Ureter (tissue), 1 donor: Measurements from ENCODE around the gene MN1.

- PRO-cap: no peak
These were observed 15.1 kb downstream of the MN1 start for GRCh38 chr22:27786491-27786904.

DNA sequence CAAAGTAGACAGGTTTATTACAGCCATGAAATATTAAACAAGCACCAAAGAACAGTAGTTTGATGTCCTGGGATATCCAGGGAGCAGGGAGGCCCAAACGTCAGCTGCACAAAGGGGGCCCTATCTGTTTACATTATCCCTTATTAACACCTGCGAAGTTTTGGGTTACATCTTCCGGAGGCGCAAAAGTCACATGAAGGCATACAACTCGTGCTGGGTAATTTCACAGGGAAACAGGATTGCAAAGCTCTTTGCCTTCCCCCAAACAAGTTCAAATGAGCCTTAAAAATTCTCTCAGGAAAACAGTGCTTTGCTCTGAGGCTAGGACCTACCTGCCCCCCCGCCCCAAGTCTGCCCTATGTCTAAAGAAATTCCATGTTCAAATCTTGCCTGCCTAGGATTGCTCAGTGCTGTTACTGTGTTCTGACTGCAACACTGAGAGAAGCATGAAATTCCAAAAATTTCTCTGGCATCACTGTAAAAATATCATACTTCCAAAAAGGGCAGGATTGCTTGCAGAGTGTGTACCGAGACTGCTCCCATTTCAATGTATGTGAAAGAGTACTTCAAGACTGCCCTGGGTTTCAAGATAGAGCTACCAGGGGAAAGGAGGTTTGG lies 8.9 kb downstream of the MN1 start:
- PRO-cap: no peak

DNA sequence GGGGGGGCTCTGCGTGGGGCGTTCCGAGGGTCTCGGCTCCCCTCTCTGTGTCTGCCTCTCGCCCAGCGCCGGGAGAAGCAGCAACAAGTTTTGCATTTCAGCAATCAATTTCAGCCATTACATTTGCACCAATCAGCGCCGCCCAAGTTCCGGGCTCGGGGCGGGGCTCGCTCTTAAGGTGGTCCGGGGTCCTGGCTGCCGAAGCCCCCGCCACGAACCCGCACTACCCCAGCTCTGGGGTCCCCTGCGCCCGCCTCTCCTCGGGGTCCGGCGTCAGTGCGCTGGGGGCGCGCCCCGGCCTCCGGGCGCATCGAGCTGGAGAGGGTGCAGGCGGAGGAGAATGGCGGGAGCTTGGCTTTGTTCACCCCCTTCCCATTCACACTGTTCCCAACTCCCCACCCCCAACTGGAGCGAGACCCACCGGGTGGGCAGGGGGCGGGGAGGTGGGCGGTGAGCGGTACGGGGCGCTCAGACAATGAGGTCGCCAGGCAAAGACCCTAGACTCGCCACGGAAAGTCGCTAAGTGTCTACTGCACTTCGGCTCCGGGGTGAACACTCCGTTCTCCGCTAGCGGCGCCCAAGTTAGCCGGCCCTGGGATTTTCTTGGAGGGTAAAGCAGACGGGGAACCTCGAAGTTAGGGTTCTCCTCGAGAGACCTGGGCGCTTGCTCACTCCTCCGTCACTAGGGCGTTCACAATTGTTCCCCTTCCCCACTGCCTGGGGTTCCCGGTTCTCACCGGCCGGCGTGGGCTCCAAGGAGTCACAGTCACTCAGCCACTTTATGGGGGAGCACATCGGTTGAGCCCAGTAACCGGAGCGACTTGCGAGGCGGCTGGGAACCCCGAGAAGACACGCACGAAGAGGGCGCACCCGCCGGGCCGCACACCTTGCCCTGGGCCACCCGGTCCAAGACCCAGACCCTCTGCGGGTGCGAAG lies at the start of gene MN1:
Gene MN1, minus strand, starts transcription at position 85 of the 936 bp plus-strand sequence.
- PRO-cap: bidirectional peak, plus-strand start at position 176 of the sequence, minus-strand start at position 77 of the sequence

GRCh38 chr22:27892614-27893265 lies 26.3 kb downstream of the PITPNB start:
- PRO-cap: no peak

DNA sequence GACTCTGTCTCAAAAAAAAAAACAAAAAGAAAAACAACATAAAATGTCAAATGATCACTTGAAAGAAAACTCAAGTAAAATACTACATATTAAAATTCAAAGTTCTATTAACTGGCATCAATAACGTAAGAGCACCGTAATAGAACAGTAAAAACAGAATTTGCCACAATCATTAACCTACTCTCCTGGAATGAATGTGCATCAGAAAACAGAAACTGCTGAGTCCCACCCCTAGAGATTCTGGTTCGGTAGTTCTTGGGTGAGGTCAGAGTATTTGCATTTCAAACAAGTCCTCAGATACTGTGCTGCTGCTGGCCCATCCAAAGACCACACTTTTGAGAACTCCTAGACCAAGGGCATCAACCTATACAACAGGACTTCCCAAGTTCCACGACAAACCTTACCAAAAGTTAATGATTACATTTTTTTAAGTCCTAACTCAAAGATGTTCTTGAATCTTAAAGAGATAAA lies 23.4 kb downstream of the PITPNB start:
- PRO-cap: no peak

DNA sequence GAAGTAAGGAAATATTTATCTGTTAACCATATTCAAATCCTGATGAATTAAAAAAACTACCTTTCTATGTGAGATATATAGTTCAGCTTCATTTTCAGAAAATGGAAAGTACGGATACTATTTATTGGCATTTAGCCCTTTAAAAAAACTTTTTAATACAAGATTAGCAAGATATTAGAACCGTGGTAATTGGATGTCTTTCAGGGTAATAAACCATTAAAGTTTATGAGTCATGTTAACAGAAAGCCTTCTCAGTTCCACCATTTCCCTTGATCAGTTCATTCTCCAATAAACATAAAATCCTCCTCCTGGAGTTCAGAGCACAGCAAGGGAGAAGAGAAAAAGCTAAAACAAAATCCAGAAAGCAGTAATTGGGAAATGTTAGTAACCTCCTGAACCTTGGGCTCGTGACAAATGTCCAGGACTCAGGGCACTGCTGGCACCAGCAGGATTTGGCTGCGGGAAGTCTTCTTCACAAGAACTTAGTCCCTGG lies 43.1 kb upstream of the PITPNB start:
- PRO-cap: no peak

GRCh38 chr22:27982897-27983859 lies 64.1 kb upstream of the PITPNB start:
- PRO-cap: no peak

- PRO-cap: no peak
These were observed 244.2 kb upstream of the PITPNB start for GRCh38 chr22:28163113-28163718.

DNA sequence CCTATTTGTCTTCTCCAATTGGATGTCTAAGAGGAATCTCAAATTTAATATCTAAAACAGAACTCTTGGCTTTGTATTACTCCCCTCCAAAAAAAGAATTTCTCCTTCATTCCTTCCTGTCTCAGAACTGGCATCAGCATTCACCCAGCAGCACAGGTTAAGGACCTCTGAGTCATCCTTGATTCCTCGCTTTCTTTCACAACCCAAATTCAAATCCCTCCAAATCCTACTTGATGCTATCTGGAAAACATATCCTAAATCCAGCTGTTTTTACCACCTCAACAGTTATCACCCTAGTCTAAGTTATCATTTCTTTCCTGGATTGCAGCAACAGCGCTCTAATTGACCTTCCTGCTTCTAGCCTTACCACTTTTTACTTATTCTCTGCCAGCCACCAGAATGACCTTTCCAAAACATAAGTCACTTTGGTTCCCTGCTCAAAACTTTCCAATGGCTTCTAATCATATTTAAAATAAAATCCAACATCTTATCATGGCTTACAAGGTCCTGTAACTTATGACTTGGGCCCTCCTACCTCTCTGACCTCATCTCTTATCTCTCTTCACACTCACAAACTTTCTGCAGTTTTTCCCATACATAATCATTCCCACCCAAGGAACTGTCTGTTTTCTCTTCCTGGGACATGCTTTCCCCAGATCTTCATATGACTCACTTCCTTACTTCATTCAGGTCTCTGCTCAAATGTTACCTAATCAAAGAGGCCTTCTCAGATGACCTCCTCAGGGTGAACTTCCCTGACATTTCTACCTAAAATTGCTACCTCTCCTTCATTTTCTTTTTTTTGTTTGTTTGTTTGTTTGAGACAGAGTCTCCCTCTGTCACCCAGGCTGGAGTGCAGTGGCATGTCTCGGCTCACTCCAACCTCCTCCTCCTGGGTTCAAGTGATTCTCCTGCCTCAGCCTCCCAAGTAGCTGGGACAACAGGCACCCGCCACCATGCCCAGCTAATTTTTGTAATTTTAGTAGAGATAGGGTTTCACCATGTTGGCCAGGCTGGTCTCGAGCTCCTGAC lies 119.4 kb downstream of the TTC28 start:
- PRO-cap: no peak

DNA sequence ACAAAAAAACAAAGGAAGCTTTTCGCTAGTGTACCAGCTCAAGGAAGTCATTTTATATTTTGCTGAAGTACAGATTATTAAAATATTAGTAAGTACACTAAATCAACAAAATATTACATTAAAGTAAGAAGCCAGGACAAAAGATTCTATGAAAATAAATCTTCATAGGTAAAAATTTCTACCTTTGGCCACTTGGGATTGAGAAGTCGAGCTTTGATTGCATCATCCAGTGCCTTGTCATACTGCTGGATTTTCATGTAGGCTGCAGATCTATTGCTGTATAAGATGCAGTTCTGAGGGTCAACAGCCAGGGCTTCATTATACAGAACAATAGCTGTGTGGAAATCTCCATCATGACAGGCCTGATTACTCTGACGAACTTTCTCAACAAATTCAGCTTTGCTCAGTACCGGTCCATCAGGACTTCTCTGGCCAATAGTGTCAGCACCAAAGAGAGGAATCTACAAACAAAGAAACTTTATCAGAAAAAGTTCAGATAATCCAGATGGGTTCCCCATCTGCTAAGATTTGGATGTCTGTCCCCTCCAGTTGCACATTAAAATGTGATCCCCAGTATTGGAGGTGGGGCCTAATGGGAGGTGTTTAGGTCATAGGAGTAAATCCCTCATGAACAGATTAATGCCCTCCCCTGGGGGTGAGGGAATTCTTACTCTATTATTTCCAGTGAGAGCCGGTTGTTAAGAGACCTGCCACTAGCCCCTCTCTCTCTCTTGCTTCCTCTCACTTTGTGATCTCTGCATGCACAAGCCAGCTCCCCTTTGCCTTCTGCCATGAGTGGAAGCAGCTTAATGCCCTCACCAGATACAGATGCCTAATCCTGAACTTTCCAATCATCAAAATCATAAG lies 50.0 kb downstream of the TTC28 start:
- PRO-cap: no peak

DNA sequence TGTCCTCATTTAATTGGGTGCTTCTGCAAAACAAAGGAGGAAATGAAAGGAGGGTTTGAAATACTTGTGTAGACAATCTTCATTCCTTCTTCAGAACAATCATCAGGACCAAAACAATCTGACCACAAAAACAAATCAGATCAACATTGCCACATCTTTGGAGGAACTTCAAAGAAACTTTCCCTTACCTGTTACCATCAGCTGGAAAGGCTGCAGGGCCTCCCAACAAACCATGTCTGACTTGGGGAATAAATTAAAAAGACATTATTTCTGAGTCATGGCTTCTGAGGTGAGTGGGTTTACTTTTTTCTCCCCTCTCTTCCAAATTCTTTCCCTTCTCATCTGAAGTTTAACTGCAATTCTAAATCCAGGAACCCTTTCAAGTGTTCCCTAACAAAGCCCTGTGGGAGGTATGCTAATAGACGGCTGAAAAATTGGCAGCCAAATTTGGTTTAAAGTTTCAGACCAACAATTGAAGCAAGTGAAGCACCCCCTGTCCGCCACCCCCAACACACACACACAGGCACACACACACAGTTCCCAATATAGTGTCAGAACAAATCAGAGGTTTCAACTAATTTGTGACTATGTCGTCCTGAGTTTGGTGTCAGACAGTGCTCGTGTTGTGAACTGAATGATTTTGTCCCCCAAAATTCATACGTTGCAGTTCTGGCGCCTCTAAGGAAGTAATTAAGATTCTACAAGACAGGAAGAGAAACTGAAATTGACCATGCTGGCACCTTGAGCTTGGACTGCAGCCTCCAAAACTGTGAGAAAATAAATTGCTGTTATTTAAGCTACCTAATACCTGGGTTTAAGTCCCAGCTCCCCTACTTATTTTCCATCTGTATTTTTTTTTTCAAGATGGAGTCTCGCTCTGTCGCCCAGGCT lies 12.2 kb upstream of the CCDC117 start:
- PRO-cap: no peak

- PRO-cap: no peak
These were observed 28.6 kb downstream of the ZNRF3 start for GRCh38 chr22:28911685-28912694.

- PRO-cap: no peak
These were observed 57.8 kb downstream of the C22orf31 start for GRCh38 chr22:29003873-29004265.

- PRO-cap: no peak
These were observed 1.3 kb upstream of the KREMEN1 start for GRCh38 chr22:29071247-29072130.

- PRO-cap: no peak
These were observed 41.9 kb upstream of the EMID1 start for GRCh38 chr22:29163791-29164216.

DNA sequence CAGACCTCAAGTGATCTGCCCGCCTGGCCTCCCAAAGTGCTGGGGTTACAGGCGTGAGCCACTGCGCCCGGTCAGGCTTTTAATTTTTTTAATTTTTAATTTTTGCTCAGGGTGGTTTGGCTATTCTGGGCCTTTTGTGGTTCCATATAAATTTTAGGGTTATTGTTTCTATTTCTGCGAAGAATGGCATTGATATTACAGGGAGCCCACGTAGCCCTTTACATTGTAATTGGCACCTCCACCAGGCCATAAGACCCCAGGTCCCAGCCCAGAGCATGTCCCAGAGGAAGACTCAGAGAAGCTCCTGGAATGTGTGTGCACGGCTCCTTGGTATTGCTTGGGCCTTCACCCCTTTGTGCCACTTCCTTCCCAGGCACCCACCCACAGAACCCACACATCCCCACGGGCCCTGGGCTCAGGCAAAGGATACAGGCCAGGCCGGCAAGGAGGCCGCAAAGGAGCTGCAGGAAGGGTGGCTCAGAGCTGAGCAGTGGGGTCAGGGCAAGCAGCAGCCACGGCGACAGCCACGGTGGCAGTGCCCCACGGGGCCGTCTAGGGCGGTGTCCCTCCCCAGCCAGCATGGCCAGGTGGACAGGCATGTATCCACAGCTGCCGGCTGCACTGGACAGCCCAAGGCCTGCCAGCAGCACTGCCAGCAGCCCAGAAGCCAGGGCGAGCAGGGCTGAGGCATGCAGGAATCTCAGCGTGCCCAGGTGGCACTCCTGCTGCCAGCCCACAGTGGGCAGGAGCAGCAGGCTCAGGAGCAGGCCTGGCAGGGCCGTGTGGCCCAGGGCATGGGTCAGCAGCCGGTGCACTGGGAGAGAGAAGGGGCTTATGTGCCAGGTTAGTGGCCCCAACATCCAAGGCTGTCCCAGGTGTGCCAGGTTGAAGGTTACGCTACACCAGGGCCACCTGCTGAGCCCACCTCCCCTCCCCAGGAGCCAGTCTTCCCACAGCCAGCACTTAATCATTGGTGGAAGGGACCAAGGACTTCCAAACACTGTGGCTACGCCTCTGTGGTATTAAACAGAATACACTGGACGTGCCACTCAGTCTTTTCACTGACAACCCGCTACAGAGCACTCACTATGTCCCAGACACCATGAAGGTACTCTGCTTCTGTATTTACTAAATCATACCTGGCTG lies 4.0 kb downstream of the RHBDD3 start:
- PRO-cap: no peak

DNA sequence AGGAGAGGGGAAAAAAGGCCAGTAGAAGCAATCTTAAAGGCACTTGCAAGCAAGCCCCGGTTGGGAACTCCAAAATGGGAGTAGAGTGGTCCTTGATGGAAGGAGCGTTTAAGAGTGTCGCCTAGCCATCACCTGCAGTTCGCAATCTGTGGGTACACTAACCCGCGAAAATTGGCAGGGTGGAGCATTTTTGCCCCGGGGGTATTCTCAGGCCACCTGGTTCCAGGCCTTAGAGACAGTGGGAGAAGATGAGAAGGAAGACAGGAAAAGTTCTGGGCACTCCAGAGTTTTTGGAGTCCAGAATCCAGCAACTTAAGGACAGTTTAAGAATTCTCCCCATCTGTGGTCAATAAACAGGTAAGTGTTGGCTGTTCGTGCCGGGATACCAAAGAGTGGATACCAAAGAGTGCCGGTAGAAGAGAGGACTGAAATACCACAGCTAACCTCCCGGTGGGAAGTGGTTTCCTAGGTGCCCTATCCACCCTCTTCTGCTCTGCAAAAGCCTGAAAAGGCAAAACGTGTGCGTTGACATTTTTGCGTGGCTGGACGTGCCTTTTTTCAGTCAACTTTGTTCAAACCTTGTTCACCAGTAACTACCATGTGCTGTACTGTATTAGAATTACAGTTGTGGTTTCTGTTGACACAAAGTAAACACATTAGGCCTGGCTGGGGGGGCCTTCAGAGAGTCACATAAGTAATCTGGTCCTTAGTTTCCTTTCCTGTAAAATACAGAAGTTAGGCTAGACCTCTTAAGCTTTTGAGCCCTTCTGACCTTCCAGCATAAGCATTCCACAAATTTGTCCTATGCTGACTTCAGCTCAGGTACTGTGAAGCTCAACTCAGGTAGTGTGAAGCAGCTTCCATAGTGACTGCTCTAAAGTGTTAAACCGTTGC lies 1.5 kb downstream of the EWSR1 start:
- PRO-cap: no peak

- PRO-cap: no peak
These were observed 6.9 kb upstream of the GAS2L1 start for GRCh38 chr22:29299154-29300371.

DNA sequence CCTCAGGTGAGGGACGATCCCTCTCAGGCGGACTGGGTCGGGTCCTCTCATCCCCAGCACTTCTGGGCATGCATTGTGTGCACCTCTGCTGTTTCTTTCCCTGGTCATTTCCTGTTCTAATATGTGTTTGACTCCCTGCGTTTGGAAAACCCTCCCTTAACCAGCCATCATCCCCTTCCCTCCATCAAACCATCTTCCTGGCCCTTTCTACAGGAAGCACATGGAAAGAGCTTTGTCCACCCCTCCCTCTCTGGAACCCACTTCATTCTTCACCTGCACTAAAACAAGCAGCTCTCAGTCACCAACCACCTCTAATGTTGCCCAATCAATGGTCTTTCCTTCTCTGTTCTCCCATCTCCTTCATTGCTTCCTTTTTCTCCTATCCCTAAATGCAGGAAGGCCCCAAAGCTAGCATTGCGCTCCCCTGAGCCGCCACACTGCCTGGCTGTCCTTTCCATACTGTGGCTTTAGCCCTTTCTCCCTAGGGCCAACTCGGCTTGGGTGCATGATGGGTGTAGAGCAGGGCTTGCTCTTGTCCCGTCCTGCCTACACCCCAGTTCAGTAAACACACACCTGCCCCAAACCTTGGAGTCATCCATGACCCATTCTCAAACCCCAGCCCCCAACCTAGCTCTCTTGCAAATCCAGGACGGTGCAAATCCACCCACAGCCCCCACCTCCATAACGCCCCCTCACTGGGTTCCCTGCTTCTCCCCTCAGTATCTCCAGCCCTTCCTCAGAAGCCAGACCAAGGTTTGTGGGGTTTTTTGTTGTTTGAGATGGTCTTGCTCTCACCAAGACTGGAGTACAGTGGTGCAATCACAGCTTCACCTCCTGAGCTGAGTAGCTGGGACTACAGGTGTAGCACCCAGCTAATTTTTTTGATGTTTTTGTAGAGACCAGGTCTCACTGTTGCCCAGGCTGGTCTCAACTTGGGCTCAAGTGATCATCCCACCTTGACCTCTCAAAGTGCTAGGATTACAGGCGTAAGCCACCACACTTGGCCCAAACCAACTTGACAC lies 5.3 kb upstream of the GAS2L1 start:
- PRO-cap: no peak

- PRO-cap: no peak
These were observed 2.3 kb downstream of the RASL10A start for GRCh38 chr22:29313042-29313834.